Measurements from ENCODE around the gene UPK3BL1.

DNA sequence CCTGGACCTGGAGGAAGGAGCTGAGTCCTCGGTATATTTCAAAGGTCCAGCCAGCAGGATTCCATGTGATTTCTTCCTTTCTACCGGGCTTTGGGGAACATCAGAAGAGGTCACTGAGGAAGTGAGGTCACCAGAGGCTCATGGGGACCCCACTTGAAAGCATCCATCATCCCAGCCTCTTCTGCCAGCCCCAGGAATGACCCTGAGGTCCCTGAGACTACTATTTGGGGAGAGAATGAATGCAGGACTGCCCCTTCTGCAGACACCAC lies 12.9 kb downstream of the SH2B2 start:
- PRO-cap, 2 experiments = no peak in any of the 2 experiments

DNA sequence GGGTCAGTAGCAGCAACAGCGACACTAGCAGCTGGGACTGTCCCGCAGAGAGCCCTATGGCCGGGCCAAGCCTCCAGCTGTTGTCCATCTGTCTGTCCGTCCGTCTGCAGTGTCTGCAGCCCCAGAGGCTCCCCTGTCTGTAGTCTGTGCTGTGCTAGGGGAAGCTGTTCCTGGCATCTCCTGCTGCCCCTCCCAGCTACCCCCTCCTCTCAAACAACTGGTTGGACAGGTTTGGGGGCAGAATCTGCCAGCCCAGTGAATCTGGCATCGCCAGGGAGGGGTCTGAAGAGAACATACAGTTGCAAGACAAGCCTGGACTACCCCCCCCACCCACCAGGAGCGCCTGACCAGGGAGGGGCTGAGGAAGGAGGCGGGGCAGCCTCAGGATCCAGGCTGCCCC lies at the start of gene UPK3BL1:
Gene UPK3BL1 (minus strand): TSS at position 138 of the 400 bp plus-strand sequence.
- PRO-cap, 2 experiments = no peak in any of the 2 experiments

DNA sequence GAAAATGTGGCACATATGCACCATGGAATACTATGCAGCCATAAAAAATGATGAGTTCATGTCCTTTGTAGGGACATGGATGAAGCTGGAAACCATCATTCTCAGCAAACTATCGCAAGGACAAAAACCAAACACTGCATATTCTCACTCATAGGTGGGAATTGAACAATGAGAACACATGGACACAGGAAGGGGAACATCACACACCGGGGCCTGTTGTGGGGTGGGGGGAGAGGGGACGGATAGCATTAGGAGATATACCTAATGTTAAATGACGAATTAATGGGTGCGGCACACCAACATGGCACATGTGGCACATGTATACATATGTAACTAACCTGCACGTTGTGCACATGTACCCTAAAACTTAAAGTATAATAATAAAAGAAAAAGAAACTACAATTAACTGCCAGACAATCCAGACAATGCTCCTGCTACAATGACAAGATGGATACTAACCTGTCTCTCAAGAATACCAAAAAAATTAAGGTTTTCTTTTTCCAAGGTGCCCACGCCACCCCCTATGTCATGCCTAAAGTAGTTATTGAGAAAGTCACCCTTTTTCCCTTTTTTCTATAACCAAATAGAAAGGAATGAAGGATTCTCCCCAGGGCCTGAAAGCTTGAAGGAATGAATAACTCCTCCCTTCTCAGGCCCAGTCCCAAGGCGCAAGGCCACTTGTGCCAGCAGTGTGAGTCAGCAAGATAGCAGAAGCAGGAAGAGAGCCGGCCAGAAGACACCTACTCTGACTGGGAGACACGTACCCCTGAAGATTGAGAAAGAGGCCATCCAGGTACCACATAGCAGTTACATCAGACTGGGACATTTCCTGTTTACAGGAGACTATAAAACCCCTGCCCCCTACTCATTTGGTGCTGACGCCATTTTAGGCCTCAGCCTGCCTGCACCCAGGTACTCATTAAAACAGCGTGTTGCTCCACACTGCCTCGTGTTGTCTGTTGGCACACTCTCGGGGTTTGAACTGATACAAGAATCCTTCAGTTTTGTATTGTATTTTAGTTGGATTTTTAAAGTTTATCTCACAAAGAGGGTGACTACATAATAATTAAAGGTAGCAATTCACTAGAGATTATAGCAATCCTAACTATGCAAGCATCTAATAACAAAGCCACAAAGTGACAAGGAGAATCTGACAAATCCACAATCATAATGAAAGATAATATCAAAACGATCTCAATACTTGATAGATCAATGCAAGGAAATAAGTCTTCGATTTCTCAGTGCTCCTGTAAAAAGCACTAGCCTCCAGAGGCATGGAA lies 65.4 kb downstream of the LRRC17 start:
- PRO-cap, 2 experiments = no peak in any of the 2 experiments

DNA sequence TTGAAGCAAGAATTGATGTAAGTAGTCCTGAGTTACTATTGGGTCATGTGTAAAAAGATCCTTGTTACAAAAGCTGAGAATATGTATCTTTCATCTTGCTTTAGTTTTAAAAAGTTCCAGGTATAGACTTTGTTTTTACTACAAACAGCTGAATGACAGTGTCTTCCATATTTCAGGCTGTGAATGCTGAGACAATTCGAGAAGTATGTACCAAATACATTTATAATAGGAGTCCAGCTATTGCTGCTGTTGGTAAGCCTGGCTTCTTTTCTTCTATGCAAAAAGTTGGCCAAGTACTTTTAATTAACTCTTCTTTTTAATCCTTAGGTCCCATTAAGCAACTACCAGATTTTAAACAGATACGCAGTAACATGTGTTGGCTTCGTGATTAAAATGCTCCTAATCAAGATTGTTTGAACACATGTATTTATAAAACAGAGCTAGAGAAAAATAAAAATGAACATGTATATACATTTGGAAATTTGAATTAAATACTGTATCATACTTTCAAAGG lies 14.7 kb downstream of the PMPCB start:
- PRO-cap, 2 experiments = no peak in any of the 2 experiments

DNA sequence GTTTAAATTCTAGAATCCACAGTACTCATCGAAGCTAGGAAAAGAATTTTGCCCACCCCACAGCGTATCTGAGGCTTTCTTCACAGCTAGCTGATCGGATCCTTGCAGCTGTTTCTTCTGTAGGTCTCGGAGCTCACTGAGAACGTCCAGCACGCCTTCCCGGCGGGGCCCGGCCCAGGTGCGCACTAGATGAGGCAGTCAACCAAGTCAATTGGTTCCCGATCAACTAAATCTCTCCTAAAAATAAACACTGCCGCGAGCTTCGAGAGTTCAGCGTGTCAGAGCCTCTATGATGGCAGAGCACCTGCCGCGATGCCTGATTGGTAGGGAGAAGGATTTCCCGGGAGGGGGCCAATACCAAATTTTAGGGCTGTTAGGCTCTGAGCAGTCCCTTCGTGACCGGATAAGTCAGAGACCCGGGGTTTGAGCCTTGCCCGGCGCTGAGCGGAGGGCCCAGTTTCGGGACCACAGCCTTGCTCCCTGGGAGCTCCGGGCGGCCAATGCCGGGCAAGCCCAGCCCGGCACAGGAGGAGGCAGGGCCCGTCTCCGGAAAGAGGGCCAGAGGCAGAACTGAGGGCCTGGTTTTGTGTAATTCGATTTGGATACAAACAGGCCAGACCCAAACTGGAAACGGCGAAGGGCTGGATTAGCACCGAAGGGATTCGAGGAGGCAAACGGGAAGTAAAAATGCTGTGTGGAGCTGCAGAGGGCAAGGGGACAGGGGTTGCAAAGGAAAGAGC lies 700 bp downstream of the SLC26A5 start:
- PRO-cap, 2 experiments = no peak in any of the 2 experiments

- PRO-cap, 2 experiments = no peak in any of the 2 experiments
Measured at GRCh38 chr7:103988793-103989470, 526 bp downstream of the RELN start.

DNA sequence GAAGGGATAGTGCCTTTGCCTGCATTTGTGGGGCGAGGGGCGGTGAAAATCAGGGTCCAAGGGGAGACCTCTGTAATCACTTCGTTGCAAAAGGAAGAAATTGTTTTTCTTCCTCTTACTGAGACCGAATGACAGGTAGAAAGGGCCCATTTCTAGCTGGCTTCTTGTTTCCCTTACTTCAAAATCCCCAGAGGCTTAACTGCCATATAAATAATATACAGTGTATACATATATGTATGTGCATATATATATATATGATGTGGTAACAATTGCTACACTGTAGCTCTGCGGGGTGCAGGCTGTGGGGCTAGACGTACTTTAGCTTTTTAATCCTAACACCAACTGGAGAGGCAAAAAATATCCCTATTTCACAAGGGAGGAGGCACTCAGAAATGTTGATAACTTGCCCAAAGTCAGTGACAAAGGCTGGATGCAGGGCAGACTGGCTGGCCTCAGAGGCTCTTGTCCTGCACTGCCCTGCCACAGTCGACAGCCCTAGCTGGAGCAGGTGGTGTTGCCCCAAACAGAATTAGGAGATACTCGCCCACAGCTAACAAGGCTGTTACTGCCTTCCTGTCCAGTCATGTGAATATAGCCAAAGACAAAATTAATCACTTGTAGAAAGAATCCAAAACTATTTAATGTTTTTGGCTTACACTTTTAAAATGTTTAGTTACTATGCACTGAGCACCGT lies 1.5 kb upstream of the RELN start:
- PRO-cap, 2 experiments = no peak in any of the 2 experiments

DNA sequence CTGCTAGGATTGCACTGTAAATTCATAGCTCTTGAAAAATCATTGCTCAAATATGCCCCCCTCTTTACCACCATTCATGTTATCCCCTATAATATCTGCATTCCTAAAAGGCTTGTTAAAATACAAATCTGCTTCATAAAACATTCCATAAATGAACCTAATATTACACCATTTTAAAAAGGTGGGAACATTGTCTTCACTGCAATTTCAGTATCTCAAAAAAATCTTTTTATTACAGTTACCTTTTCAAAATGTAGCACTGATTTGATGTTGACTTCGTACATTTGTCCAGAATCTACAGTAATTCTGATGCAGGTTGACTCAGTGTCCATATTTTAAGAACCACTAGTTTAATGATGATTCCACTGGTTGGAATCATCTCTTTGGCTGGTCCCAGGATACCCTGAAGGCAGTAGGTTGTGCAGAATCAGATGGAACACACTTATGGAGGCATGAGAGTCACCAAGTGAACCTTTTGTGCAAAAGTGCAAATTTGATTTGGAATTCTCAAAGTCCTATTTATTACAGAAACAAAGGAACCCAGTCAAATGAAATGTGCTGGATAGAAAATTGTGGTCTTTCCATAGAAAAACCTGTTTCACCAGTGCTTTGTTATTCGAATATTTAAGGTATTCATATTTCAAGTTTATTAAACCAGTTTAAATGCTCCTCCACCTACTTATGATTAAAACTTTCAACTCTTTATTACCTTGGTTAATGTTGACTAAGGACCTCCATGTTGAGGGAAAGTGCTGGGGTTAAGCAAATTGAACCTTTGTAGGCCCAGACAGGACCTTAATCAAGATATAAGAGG lies 28.1 kb upstream of the KMT2E start:
- PRO-cap, 2 experiments = no peak in any of the 2 experiments

DNA sequence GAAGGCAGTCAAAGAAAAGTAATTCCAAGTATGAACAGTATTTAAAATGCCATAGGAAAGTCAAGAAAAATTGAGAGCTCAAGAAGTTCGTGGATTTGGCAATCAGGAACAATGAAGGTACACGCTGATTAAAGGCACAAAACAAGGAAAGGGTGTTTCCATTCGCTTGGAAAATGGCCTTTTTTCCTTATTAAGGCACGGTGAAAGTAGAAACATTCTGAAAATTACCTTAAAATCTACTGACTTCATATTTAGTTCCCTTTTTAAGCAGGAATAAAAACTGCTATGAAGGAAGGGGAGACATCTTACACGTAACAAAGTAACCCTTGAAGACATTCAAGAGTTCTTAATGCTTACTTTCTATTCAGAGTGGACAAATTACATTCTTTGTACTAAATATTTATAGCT lies 3.2 kb upstream of the KMT2E start:
- PRO-cap, 2 experiments = no peak in any of the 2 experiments

- PRO-cap, 2 experiments = no peak in any of the 2 experiments
Measured at GRCh38 chr7:105016195-105017103, 2.4 kb downstream of the KMT2E start.

DNA sequence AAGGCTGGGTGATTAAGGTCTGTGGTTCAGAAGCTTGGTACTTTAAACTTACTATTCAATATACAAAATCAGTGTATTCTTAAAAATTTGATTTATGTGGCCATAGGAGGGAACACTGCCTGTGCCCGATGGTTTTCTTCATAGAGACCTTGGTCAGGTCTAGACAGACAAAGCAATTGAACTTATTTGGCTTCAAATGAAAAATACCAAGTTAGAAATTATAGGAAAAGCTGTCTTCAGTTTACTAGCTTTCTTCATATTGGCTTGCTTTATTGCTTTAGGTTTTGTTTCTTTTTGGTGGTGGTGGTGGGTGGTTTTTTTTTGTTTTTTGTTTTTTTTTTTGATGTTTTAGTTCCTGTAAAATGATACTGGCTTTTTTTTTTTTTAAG lies 3.1 kb downstream of the KMT2E start:
- PRO-cap, 2 experiments = no peak in any of the 2 experiments

- PRO-cap, 2 experiments = no peak in any of the 2 experiments
Measured at GRCh38 chr7:105028748-105029964, 15.2 kb downstream of the KMT2E start.

DNA sequence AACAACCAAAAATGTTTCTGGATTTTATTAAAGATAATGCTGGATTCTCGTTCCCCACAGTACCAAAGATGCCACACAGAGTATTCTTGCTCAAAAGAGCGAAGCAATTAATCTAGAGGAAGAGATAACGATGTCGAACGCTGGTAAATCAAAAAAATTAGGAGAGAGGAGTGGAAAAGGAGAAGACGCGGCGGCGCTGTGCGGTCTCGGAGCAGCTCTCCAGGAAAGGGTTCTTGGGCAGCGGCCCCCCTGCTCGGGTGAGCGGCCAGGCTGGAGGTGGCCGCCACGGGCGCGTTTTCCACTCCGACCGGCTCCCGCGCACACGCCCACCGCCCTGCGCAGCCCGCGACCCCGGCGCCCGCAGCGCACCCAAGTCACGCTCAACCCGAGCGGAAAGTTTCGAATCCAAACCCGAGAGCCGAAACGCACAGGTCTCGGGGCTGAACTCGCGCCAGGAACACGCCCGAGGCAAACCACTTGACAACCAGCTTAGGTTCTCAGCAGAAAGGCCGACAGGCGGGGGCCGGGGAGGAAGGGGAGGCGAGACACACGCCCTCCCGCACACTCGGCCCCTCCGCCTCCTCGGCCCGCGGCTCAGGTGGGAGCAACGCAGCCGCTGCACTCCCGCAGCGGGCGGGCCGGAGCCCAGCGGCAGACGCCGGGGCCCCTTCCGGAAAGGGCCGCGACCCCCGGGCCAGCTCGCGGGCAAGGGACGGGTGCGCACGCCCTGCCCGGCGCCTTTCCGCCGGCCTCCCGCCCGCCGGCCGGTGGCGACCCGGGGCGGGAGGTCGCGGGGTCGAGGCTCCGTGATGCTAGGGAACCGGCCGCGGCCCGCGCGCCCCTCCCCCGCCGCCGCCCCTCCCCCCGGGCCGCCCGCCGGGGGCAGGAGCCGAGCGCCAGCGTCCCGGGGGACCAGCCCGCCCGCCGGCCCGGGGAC lies 825 bp downstream of the SRPK2 start:
- PRO-cap, 2 experiments = peak in 1 of 2 experiments; most common plus-strand start position 480 of the sequence (in 1)

- PRO-cap, 2 experiments = no peak in any of the 2 experiments
Measured at GRCh38 chr7:105499039-105500036, 22.7 kb downstream of the PUS7 start.

DNA sequence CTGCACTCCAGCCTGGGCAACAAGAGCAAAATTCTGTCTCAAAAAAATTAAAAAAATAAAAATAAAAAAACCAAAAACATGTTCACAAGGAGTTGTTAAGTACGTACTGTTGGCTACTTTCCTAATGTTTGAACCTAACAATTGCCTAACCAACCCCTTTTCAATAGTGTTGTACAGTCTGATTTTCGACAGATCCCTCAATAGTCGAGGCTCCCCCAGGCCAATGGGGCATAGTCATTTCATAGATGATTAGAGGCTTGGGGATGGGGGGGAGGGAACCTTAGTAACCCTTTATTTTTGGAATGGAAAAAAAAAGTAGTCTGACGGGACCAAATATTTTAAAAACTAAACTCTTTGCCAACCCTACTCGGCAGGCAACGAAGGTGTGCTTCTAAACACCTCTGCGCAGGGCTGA lies 1.1 kb downstream of the PUS7 start:
- PRO-cap, 2 experiments = no peak in any of the 2 experiments

GRCh38 chr7:105677621-105678753 lies 96.7 kb upstream of the EFCAB10 start:
- PRO-cap, 2 experiments = peak in 2 of 2 experiments; most common plus-strand start chr7:105678141 (in 1); most common minus-strand start chr7:105677955 (in 2)

GRCh38 chr7:105678754-105679582 lies 97.7 kb upstream of the EFCAB10 start:
- PRO-cap, 2 experiments = peak in 2 of 2 experiments; most common minus-strand start chr7:105679023 (in 2)

DNA sequence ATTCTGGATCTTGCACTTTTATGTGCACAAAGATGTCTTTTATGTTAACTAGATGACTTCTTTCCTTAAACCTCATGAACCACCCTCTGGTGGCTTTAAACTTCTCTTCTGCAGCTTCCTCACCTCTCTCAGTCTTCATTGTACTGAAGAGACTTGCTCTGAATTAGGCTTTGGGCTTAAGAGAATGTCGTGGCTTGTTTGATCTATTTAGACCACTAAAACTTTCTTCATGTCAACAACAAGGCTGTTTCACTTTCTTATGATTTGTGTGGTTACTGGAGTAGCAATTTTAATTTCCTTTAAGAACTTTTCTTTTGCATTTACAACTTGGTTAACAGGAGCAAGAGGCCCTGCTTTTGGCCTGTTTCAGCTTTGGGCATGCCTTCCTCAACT lies 38.2 kb upstream of the CDHR3 start:
- PRO-cap, 2 experiments = peak in 2 of 2 experiments; most common minus-strand start position 145 of the sequence (in 2)

GRCh38 chr7:106039308-106039925 lies 72.7 kb downstream of the SYPL1 start:
- PRO-cap, 2 experiments = no peak in any of the 2 experiments

GRCh38 chr7:106080128-106080904 lies 31.8 kb downstream of the SYPL1 start:
- PRO-cap, 2 experiments = no peak in any of the 2 experiments